Thoracic aorta (tissue), 1 donor: ENCODE measurements around a stretch of chr1.

- RAMPAGE, long total RNA, result no peak
These were observed 340 bp upstream of the PEX10 start for GRCh38 chr1:2412636-2413171.

DNA sequence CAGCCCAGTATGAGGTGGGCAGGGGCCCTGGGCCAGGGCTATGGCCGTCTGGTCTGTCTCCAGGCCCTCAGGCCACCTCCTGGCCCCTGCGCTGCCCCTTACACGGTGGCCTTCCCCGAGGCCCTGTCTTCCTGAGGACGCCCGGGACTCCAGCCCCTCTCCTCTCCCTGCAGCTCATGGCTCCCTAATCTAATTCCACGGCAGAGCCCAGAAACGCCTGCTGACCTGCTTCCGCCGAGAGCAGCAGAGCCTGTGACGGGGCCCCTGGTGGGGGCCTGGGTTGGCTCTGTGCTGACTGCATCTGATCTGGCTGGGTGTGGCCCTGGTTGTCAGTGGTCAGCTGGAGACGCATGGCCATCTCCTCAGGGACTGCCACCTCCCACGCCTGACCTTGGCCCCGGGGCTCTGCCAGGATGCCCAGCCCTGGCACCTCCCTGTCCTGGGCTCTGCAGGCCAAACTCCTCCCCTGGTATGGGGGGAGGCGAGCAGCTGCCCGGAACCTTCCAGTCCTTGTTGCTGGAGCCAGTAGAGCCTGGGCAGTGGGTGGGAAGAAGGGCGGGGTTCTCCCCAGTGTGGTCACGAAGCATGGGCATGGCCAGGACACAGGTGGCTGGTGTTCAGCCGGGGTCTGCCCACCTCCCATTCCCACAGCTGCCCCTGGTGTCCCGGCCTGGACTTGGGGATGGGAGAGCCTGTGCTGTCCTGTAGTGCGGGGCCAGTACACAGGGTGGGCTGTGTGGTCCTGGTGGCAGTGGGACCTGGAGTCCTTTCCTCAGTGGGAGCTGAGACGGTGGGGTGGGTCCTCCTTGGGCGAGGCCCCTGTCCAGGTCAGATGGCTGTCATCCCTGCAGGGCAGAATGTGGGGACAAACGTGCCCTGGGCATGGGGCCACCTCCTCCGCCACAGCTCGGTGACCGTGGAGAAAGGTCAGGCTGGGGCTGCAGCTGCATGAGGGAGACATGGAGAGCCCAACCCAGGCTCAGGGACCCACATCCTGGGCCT is 988 bp upstream of the PLCH2 start:
- RAMPAGE, long total RNA, result no peak

- RAMPAGE, long total RNA, result no peak
These were observed 2.0 kb downstream of the PLCH2 start for GRCh38 chr1:2477925-2478652.

GRCh38 chr1:2504987-2505601 is 21.3 kb downstream of the PANK4 start:
- RAMPAGE, long total RNA, result no peak

- RAMPAGE, long total RNA, result no peak
These were observed 10.3 kb upstream of the TNFRSF14 start for GRCh38 chr1:2545943-2546296.

DNA sequence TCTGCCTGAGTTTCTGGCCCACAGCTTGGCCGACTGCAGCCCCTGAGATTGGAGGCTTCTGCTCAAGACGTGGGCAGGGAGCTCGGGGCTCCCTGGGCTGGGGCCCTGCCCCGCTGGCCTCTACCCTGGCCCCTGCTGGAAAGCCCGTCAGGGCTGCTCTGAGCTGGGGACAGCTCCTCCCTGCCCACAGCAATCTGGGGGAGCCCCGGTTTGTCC is 8.8 kb upstream of the TNFRSF14 start:
- RAMPAGE, long total RNA, result no peak

- RAMPAGE, long total RNA, result no peak
These were observed 8.5 kb upstream of the TNFRSF14 start for GRCh38 chr1:2547679-2548029.

- RAMPAGE, long total RNA, result start-site peak on the minus strand at chr1:2556972-2557315, 10 reads
These were observed 695 bp downstream of the TNFRSF14 start for GRCh38 chr1:2556732-2557400.

GRCh38 chr1:3004374-3004622 is 17.0 kb upstream of the ACTRT2 start:
- RAMPAGE, long total RNA, result no peak

- RAMPAGE, long total RNA, result no peak
These were observed 5.9 kb upstream of the PRDM16 start for GRCh38 chr1:3063010-3063537.

GRCh38 chr1:3071348-3071900 is 2.4 kb downstream of the PRDM16 start:
- RAMPAGE, long total RNA, result start-site peak on the minus strand at chr1:3071572-3071590, 16 reads

DNA sequence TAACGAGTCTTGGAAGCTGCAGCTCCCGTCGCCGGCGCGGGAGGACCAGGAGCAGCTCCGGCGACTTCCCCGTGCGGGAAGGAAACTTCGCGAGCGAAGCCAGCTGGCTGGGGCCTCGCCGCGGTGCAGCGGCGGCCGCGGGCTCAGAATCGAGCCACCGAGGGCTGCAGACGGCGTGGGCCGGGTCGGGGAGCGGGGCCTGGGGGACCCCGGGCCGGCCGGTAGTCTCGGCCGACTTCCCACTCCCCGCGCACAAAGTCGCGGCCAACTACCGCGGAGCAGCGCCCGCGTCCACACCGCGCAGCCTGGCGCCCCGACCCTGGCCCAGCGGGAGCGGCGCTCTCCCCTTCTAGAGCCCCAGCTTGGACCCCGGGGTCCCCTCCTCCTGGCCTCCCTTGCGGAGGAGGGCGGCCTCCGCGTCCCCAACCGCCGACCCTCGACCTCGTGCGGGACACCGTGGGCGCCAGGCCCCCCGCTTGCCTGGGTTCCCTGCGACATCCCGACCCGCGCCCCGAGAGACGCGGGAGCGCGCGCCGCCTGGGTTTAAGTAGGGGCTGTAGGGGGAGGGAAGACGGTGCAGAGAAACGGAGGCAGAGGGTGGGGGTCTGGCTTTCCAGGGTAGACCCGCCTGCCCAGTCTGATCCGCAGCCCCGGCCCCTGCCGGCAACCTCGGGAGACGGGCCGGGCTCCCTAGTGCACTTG is 4.6 kb downstream of the PRDM16 start:
- RAMPAGE, long total RNA, result no peak

DNA sequence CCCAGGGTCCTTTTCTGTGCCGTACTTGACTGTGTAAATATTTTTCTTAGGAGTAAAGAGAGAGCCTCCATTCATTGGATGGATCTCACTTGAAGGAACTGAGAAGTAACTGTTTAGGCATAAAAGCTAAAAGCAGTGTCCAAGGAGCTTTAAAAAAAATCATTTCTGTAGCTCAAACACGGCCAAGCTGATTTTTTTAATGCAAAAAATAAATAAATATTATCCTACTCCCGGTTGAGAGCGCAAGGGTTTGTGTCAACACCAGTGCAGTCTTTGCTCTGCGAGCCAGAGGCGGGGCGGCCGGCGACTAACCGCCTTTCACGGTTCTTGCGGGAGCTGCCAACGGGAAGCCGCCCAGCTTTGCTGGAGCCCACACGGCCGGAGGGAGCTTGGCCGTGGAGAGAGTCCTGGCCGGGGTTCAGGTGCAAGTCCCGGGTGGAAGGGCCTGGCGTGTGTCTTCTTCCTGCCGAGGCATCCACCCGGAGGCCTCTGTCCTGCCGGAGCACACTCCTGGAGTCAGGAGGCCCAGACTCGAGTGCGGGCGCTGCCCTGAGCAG is 169.4 kb downstream of the PRDM16 start:
- RAMPAGE, long total RNA, result no peak

- RAMPAGE, long total RNA, result no peak
These were observed 182.2 kb downstream of the PRDM16 start for GRCh38 chr1:3251037-3251693.

DNA sequence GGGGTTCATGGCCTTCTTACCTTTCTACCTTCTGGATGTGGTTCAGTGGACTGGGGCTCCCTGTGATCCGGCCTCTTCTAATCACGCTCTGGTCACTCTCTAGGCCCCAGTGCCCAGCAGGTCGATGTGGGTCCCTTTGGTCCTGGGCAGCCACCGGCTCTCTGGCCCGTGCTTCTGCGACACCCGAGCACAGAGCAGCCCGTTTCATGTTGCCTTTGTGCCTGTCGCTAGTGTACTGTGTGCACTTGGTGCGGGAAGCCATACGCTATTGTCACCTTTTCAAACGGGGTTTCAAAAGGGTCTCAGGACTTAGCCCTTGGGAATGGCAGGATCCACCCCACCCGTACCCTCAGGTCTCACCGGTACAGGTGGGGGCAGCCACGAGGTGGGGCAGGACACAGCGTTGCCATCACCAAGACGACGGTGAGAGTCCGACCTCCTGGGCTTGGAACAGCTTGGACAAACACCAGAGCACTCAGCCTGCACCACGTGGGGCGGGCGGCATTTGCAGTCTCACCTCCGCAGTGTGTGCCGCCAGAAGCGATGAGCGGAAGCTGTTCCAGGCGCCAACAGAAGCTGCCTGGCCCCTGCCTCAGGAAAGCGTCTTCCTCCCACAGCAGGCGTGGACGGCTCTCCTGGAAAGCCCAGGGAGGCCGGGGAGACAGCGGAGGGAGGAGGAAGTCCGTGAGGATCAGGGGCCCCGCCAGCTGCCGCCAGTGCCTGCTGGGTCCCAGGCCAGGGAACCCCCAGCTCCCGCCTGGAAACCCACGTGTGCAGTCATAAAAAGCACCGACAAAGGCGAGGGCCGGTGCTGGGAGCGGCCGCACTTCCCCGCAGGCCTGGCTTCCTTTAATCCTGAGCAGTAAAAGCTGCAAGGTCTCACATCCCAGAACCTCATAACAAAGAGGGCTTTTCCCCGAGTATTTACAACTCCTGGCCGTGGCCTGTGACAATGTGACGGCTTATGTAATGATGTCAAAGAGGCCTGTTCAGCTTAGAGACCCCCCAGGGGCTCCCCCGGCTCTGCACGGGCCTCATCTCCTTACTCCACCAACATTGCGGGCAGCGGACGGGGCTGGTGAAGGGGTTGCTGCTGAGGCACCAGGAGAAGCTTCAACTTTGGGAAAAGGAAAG is 131.2 kb upstream of the ARHGEF16 start:
- RAMPAGE, long total RNA, result no peak

DNA sequence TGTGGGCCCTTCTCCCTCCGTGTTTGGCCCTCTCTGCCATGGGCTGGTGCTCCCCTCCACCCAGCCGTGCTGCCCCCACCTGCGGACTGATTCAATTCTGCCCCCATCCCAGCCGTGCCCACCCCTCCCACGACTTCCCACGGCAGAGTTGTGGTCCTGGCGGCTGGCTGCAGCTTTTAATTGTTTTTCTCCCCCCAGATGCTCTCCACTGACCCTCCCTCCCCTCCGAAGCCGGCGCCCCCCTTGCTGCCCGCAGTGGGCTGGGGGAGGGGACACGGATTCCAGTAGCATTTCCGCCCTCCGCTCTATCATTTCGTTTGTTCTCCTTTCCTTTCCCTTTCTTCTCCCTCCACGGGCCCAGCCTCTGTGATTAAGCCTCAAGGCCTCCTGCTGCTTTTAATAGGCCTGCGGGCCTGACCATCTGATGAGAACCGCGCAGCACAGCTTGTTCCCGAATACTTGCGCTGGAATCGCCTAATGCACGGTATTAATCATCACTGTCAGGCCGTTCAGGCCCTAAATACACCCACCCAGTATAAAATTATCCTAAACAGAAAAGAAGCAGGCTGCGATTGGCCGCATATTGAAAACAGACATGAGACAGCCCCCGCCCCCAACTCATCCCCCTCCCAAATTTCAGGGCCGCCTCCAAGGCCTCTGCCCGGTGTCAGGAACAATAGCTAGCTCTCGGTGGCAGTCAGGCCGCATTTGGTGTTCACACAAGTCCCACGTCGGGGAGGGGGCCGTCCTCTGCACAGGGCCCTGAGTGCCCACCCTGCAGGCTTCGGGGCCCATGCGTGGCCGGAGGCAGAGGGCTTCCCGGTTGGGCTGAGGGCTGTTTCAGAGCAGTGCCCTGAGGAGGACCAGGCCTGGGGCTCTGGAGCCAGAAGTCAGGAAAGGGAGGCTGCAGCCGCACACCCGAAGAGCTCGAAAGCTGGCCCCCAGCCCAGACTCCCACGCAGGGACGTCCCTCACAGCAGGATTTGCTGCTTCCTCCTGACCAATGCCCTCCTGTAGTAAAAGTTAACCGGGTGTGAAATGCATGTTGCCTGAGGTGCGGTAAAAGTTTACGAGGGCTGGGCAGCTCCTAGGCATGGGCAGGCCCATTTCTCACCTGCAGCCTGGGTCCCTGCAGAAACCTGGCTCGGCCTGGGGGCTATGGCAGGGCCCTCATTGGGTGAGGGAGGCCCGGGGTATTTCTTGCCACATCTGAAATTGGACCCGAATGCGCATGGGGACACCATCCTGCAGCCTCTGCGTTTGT is 101.9 kb upstream of the ARHGEF16 start:
- RAMPAGE, long total RNA, result no peak

DNA sequence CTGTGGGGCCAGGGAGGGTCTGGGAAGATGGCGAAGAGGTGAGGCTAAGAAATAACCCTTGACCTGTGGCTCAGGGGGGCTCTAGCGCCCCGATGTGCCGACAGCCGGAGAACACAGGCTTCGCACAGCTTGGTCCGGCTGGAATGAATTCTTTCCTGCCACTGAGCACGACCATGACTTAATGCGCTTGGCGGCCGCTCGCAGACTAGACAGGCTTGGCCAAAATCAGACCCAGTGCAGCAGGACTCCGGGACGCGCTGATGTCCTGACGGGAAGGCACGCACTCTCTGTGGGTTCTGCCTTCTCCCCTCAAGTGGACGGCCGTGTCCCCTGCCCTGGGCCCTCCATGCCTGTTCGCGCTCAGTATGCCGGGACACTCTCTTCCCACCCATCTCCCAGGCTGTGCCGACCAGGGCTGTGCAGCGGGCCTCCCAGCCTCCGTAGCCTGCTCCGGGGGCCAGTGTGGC is 88.4 kb upstream of the ARHGEF16 start:
- RAMPAGE, long total RNA, result no peak

DNA sequence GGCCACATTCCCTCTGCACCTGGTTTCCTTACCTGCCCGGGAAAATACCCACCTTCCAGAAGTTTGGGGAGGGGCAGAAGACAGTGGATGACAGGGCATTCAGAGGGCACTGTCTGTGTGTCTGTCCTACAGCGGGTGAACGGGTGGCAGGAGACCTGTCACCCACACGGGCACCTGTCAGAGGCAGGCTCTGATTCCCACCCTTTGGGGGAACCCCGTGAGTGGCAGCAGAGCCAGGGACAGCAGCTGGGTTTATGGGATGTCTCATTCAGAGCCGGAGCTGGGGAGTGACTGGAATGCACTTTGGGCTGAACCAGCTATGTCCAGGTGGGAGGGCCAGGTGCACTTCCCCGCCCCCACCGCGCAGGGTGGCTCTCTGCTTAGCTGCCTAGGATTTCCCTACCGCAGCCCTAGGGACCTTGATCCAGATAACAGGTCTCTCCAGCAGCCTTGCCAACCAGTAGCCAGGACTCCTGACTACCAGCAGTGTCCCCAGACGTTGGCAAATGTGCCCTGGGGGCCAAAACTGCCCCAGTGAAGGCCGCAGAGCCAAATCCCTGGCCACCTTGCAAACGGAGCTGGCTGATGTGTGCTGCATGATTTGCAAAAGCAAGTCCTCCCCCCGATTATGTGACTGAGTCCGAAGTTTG is 2.2 kb downstream of the ARHGEF16 start:
- RAMPAGE, long total RNA, result no peak

GRCh38 chr1:3457216-3458147 is 3.0 kb downstream of the ARHGEF16 start:
- RAMPAGE, long total RNA, result no peak

DNA sequence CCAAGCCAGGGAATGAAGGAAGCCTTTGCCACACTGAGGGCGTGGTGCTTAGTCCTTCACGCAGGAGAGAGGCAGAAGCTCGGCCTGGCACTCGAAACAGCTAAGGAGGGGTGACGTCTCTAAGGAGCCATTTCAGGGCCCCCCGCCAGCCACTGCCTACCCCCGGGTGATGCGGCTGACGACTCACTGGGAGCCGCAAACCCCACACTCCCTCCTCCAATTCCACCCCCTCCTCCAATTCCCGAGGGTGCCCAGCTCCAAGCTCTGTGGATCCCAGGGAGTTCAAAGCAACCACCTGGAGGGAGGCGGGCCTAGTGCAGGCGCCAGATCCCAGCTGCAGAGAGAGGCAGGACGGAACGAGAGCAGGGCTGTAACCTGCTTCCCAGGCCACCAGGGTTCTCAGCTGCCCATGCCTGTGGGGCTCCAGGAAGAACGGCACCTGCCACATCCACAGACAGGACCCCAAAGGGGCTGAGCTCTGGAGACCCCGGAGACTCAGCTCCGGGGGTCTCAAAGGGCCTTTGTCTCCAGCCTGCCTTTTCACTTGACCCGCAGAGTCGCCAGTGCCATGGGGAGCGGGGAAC is 75.8 kb downstream of the ARHGEF16 start:
- RAMPAGE, long total RNA, result no peak